Uterus (tissue), 7 donors: ENCODE measurements around a stretch of chr2.

DNA sequence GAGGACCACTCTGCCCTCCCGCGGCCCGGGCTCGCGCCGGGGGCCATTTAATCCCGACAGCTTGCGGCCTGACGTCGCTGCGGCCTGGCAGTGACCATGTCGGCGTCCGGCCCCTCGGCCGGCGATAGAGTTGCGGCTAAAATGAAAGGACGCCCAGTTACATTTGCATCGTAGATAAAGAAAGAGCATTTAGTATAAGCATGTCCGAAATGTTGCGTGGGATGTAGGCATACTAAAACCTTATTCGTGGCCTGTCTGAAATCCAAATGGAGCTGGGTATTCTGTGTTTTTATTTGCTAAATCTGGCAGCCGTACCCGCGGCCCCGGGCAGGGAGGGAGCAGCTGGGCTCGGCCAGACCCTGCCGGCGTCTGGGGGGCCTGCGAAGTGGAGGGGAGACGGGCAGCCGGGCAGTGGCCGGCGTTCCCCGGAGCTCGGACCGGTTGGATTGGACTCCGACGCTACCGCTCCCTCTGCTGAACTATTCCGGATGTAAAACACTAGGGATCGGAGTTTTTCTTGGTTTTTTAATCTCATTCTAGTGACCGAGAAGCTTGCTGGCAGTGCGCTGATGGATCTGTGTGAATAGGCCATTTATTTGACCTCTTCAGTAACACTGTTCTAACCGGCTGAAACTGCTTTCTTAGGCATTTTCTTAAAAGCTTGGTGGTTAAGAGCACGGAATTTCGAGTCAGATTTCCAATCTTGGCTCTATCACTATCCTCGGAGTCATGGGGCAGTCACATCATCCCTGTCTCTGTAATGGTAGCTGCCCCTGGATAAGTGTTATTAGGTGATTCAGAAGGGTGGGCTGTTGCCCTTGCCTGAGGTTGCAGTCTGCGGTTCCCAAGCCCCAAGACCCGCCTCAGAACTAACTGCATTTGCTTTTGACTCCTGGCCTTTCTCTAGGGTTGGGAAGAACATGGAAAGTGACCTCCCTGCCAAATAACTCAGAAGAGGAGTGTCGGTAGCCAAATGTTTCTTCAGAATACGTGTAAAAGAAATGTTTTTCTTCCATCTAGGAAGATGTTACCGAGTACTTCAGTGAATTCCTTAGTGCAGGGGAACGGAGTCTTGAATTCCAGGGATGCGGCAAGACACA lies 697 bp downstream of the UNC50 start:
- PRO-cap, 4 experiments, result peak in 4 of 4 experiments; most common plus-strand start position 90 of the sequence (in 1); most common minus-strand start position 490 of the sequence (in 2)
- RAMPAGE, long total RNA, 2 experiments, result no peak in any of the 2 experiments
- RRBS, result 3% methylated on average over 19 of the region's 56 CpGs

DNA sequence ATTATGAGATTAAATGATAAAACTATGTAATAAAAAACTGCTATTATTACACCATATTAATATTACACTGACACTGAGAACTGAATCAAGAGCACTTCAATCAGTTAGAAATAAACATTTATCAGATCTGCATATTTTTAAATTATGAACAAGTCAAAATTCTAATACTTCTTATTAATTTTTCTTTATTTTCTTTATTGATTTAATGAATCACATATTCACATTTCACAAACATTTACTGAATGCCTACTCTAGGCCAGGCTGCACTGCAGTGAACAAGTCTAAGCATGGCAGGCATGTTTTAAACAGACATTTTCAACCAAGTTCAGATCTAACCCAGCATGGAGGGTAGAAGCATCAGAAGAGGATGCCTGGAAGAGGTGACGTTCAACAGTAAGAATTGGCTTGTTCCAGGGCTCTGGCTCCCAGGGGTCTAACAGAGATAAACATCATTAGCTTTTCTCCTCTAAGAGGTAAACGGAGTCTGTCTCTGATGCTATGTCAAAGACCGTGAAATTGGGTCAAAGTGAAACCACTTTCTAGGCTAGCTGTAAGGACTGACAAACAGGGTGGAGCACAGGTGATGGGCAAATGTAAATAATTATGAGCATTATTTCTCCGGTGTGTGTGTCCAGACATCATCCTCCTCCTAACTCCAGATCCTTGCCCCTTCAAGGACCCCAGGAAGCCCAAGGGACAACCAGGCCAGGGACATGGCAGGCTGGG lies 50.5 kb downstream of the UNC50 start:
- PRO-cap, 4 experiments, result no peak in any of the 4 experiments
- RAMPAGE, long total RNA, 2 experiments, result no peak in any of the 2 experiments
- RRBS, result no CpG with 5 or more reads among the region's 4 CpGs

- PRO-cap, 4 experiments, result no peak in any of the 4 experiments
- RAMPAGE, long total RNA, 2 experiments, result no peak in any of the 2 experiments
- RRBS, result no CpG with 5 or more reads among the region's 4 CpGs
Measured at GRCh38 chr2:98664385-98664928, 56.1 kb downstream of the UNC50 start.

GRCh38 chr2:98718312-98718805 lies 12.6 kb downstream of the MGAT4A start:
- PRO-cap, 4 experiments, result no peak in any of the 4 experiments
- RAMPAGE, long total RNA, 2 experiments, result no peak in any of the 2 experiments
- RRBS, result no CpG with 5 or more reads among the region's 1 CpG

DNA sequence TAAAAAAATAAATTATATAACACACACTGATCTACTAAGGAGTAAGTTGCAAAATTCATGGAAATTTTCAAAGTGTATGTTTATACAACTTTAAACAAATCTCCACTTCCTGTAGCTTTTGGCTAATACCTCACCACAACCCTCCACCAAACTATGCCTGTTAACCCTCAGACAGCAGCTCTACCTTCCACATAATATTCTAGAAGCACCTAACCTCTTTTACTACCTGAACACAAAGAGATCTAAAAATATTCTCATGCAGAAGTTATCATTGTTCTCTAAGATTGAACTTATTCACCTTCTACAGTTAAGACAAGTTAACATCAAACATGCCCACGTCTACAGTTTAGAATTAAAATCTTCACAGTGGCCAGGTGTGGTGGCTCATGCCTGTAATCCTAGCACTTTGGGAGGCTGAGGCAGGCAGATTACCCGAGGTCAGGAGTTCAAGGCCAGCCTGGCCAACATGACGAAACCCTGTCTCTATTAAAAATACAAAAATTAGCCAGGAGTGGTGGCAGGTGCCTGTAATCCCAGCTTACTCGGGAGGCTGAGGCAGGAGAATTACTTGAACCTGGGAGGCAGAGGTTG lies 2.7 kb downstream of the MGAT4A start:
- PRO-cap, 4 experiments, result no peak in any of the 4 experiments
- RAMPAGE, long total RNA, 2 experiments, result no peak in any of the 2 experiments
- RRBS, result no CpG with 5 or more reads among the region's 4 CpGs

- PRO-cap, 4 experiments, result no peak in any of the 4 experiments
- RAMPAGE, long total RNA, 2 experiments, result start-site peak on the minus strand in 1 of 2 experiments, at chr2:98794307-98794939 at its widest, 10 reads per replicate
- RRBS, result no CpG with 5 or more reads among the region's 7 CpGs
Measured at GRCh38 chr2:98794159-98794902, 63.4 kb upstream of the MGAT4A start.

DNA sequence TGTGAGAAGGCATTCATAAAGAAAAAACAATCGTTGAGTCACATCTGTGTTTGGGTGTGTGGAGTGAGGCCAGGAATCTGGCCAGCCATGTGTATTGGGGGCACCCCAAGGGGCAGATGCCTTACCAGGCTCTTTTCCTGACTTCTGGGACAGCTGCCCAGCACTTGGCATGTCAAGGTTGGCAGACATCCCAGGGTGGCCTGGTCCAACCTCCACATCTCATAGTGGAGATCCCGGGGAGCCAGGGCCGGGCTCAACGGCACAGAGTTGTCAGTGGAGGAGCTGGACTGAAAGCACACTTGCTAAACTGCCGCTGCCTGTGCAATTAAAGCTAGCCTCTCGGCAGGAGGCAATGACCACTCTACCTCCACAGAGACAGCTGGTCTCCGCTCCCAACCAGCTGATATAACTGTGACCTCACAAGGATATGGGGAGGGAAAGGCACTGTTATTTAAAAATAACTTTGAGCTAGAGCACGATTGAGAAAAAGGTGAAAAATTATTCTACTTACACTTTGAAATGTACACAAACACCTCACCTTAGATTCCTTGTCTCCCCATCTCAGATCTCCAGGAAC lies 75.4 kb upstream of the MGAT4A start:
- PRO-cap, 4 experiments, result peak in 2 of 4 experiments; most common plus-strand start position 228 of the sequence (in 2)
- RAMPAGE, long total RNA, 2 experiments, result no peak in any of the 2 experiments
- RRBS, result no CpG with 5 or more reads among the region's 8 CpGs

- PRO-cap, 4 experiments, result no peak in any of the 4 experiments
- RAMPAGE, long total RNA, 2 experiments, result no peak in any of the 2 experiments
- RRBS, result no CpG with 5 or more reads among the region's 8 CpGs
Measured at GRCh38 chr2:98828597-98829237, 97.8 kb upstream of the MGAT4A start.

GRCh38 chr2:99197877-99198504 lies 17.0 kb downstream of the MRPL30 start:
- PRO-cap, 4 experiments, result peak in 1 of 4 experiments; most common plus-strand start chr2:99198315 (in 1); most common minus-strand start chr2:99198174 (in 1)
- RAMPAGE, long total RNA, 2 experiments, result no peak in any of the 2 experiments
- RRBS, result no CpG with 5 or more reads among the region's 4 CpGs

DNA sequence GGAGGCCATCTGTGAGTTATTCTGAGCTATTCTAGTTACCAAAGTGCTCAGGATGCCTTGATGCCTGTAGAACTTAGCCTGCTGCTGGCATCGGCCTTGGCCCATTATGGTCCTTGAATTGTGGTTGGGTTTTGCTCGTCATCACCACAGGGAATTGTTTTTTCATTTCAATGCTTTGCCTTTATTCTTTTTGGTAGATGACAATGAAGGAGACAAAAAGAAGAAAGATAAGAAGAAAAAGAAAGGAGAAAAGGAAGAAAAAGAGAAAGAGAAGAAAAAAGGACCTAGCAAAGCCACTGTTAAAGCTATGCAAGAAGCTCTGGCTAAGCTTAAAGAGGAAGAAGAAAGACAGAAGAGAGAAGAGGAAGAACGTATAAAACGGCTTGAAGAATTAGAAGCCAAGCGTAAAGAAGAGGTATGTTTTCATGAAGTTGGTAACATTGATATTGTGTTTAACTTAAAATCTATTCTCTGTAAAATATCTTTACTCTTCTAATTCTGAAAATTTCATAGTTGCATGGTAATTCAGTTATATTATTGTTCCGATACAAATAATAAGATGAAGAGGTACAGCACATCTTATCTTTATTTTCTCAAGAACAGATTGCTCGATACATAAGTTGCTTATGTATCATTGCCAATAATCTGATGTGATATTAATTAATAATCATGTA lies 26.4 kb downstream of the EIF5B start:
- PRO-cap, 4 experiments, result no peak in any of the 4 experiments
- RAMPAGE, long total RNA, 2 experiments, result start-site peak on the plus strand in 1 of 2 experiments, centred at position 204 of the sequence, 24 reads per replicate
- RRBS, result no CpG with 5 or more reads among the region's 7 CpGs

DNA sequence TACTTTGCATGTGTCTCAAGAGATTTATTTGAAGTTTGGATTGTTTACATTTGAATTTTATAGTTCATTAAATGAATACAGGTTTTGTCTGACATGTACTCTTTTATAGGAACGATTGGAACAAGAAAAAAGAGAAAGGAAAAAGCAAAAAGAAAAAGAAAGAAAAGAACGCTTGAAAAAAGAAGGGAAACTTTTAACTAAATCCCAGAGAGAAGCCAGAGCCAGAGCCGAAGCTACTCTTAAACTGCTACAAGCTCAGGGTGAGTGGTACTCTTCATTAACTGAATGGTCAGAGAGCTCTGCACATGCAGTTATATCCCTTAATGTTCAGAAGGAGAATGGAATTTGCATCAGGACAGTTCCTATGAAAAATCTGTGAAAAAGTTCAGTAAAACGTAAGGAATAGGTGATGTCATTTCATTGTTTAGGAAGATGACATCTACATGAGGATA lies 27.0 kb downstream of the EIF5B start:
- PRO-cap, 4 experiments, result no peak in any of the 4 experiments
- RAMPAGE, long total RNA, 2 experiments, result no peak in any of the 2 experiments
- RRBS, result no CpG with 5 or more reads among the region's 4 CpGs

- PRO-cap, 4 experiments, result no peak in any of the 4 experiments
- RAMPAGE, long total RNA, 2 experiments, result no peak in any of the 2 experiments
- RRBS, result no CpG with 5 or more reads among the region's 9 CpGs
Measured at GRCh38 chr2:99397675-99398886, 60.9 kb downstream of the EIF5B start.

GRCh38 chr2:99480448-99480740 lies 9.4 kb downstream of the REV1 start:
- PRO-cap, 4 experiments, result no peak in any of the 4 experiments
- RAMPAGE, long total RNA, 2 experiments, result no peak in any of the 2 experiments
- RRBS, result no CpG with 5 or more reads among the region's 1 CpG

DNA sequence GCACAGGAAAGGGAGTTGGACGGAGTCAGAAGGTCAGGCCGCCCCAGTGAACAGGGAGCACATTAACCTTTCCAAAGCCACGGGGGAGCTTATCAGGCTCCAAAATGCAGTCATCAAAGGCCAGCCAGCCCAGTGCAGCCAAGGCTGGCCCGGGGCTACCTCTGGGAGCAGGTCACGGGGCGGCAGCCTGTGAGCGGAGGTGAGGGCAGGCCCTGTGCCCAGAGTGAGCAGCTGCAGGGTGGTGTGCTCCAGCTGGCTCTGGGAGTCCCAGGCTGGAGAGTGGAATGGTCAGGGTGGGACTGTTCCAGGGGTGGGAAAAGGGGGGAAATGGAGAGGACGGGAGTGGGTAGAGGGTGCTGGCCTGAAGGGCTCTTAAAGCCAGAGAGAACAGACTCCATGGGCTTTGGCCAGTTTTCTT lies 146.9 kb upstream of the REV1 start:
- PRO-cap, 4 experiments, result no peak in any of the 4 experiments
- RAMPAGE, long total RNA, 2 experiments, result no peak in any of the 2 experiments
- RRBS, result no CpG with 5 or more reads among the region's 8 CpGs

DNA sequence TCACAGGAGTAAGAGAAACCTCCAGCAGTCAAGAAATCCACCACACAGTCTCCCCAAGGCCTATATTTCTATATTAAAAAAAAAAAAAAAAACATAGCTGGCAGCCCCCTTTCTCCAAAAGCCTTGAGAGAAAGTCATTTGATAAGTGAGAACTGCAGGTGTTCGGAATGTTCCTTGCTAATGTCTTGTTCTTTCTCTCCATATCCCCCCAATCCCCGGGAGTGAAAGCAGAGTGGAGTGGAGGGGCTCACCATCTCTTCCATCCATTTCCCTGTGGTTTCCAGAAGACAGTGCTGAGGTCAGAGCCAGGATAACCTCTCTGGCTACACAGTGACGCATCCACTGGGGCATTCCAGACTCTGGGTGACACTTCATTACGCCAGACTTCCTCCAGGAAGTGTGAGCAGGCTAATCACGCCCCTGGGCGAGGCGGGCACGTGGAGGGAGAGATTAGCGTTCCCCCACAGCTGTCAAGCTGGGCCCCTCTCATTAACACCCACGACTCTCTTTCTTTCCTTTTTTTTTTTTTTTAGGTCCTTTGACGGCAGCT lies 274.8 kb downstream of the AFF3 start:
- PRO-cap, 4 experiments, result no peak in any of the 4 experiments
- RAMPAGE, long total RNA, 2 experiments, result no peak in any of the 2 experiments
- RRBS, result no CpG with 5 or more reads among the region's 11 CpGs

- PRO-cap, 4 experiments, result no peak in any of the 4 experiments
- RAMPAGE, long total RNA, 2 experiments, result no peak in any of the 2 experiments
- RRBS, result no CpG with 5 or more reads among the region's 6 CpGs
Measured at GRCh38 chr2:99996880-99997295, 145.5 kb downstream of the AFF3 start.

DNA sequence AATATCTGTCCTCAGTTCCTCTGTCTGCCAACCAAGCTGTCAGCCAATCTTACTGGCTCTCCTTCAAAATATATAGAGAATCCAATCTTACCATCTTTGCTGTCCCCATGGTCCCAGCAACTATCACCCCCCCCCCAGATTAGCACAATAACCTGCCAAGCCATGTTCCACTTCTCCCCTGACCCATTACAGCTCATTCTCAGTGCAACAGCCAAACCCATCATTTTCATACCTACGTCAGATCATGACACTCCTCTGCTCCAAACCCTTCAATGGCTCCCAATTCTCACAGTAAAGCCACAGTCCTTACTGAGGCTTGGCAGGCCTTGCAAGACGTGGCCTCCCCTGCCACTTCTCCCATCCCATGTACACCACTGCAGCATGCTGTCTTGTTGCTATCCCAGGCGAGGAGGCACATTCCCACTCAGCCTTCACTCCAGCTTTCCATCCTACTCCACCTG lies 145.0 kb downstream of the AFF3 start:
- PRO-cap, 4 experiments, result no peak in any of the 4 experiments
- RAMPAGE, long total RNA, 2 experiments, result no peak in any of the 2 experiments
- RRBS, result no CpG with 5 or more reads among the region's 3 CpGs

DNA sequence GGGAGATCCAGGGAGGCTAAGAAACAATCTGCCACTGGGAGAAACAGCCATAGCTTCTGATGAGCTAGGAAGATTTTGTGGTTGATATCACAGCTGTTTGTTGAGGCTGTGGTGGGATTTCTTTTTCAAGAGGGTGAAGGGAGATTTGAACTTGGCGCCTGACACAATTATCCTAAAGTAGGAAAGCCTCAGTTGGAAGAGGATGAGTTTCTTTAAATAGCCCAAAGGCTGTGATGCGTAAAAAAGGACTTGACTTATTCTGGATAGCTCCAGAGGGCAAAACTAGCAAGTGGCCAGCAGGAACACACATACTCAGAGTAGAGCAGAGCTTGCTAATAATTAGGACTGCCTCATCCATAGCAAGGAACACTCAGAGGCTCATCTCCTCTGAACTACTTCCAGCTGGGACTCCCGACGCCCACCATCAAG lies 74.1 kb downstream of the AFF3 start:
- PRO-cap, 4 experiments, result no peak in any of the 4 experiments
- RAMPAGE, long total RNA, 2 experiments, result no peak in any of the 2 experiments
- RRBS, result no CpG with 5 or more reads among the region's 4 CpGs

DNA sequence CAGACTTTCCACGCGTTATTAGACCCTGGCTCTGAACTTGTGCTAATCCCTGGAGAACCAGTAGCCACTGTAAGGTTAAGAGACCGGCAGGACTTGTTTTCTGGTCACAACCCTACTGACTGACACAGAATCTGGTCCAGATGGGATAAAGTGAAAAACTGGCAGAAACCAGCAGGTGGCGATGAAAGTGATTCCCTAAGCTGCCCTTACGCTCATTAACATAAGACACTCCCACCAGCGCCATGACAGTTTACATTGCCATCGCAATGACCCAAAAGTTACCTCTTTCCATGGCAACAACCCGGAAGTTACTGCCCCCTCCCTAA lies 35.6 kb upstream of the AFF3 start:
- PRO-cap, 4 experiments, result no peak in any of the 4 experiments
- RAMPAGE, long total RNA, 2 experiments, result no peak in any of the 2 experiments
- RRBS, result no CpG with 5 or more reads among the region's 8 CpGs

- PRO-cap, 4 experiments, result peak in 4 of 4 experiments; most common plus-strand start chr2:100273101 (in 4); most common minus-strand start chr2:100272923 (in 1)
- RAMPAGE, long total RNA, 2 experiments, result start-site peak on the plus strand in 1 of 2 experiments, at chr2:100273097-100273105 at its widest, 17 reads per replicate
- RRBS, result no CpG with 5 or more reads among the region's 11 CpGs
Measured at GRCh38 chr2:100272560-100273443, 49.5 kb downstream of the LONRF2 start.